ENCODE measurements around the genes CAMK2D and ARSJ.

DNA sequence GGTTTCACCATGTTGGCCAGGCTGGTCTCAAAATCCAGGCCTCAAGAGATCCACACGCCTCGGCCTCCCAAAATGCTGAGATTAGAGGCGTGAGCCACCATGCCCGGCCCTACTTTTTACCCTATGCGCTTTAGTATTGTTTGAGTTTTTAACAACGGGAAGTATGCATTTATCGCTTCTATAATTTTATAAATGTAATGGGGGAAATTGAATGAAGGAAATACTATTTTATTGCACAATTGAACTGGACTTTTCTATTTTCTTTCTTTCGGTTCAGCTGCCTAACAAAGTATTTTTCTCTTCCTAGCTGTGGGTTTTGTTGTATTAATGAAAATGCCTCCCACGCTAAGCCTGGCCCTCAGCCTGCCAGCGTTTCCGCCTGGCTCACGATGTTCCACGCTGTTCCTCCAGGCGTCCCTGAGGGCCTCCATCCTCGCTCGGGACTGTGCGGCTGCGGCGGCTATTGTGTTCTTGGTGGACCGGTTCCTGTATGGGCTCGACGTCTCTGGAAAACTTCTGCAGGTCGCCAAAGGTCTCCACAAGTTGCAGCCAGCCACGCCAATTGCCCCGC lies 104.5 kb downstream of the NEUROG2 start:
- PRO-cap: no peak
- RAMPAGE, long total RNA: no peak
- RRBS: no CpG with 5 or more reads among the region's 25 CpGs

GRCh38 chr4:112430754-112431524 lies 85.0 kb downstream of the NEUROG2 start:
- PRO-cap: no peak
- RAMPAGE, long total RNA: no peak
- RRBS: no CpG with 5 or more reads among the region's 7 CpGs

- PRO-cap: no peak
- RAMPAGE, long total RNA: no peak
- RRBS: no CpG with 5 or more reads among the region's 4 CpGs
Measured at GRCh38 chr4:112645428-112645964, 8.6 kb downstream of the LARP7 start.

DNA sequence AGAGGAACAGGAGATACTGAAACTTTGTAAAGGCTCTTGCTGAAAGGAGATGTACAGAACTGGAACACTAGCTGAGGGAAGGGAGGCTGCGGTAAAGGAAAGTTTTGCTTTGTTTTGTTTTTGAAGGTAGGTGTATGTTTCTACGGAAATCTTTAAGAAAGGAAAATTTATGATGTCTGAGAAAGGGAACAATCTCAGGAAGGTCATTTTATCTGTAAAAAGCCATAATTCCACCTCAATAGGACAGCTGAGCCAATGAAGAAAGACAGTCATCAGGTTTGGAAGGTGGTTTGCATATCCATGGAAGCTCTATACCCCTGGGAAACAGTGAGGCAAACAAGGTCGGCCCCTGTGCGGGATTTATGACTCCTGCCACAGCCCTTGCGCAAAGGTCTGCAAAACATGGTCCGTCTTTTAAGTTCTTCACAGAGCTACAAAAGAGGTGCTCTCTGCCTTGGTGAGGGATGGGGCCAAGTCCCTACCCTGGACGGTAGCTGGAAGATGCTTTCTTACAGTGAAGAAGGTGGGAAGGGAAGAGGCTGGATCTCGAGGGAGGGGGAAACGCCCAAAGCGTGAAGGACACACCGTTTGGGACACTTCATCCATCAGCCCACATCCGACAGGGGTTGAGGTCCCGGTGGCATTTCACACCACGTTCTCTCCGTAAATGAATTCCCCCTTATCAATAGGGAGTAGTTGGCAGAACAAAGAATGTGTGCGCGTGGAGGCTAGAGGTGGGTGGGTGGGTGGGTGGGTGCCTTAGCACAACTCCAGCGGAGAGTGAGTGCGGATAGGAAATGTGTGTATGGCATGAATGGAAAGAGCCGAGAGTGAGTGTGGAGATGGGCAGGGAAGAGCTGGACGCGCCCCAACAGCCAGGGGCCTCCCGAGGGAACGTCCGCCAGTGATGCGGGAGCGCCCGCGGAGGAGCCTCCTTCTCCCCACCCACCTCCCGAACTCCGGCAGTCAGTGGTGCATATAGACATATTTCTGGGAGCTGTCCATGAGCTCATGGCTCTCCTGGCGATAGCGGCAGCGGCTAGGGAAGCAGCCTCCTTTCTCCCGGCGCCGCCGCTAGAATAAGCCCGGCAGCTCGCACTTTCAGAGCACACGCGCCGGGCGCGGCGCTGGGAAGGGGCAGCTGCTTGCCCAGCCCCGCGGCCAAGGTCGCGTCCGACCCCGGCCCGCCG lies 68.2 kb downstream of the LARP7 start:
- PRO-cap: no peak
- RAMPAGE, long total RNA: no peak
- RRBS: 2% methylated on average over 4 of the region's 54 CpGs

- PRO-cap: no peak
- RAMPAGE, long total RNA: no peak
- RRBS: no CpG with 5 or more reads among the region's 3 CpGs
Measured at GRCh38 chr4:112980923-112981233, 68.6 kb upstream of the ANK2 start.

DNA sequence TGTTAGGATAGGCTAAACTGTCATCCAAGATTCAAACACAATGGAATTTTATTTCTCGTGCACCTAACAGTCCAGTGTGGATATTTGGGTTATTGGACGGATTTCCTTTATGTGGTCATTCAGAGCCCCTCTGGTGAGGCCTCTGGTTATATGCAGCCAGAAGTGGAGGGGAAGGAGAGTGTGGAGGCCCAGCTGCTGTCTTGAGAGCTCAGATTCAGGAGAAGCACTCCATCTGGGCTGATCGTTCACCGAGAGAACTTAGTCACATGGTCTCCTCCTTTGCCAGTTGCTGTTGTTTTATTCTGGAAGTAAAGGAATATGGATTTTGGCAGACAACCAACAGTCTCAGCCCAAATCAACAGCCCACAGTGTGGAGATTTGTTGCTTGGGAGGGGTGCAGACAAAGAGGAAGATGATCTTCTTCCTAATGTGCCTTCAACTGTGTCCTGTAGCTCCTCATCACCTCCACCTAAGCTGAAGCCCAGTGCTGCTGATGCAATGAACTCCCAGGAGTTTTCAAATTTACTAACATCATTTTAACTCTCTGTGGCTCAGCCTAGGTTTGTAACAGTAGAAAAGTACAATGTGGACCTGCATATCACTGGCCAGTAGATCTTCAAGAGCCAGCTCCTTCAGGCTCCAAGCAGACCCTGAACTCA lies 355.4 kb downstream of the ANK2 start:
- PRO-cap: no peak
- RAMPAGE, long total RNA: no peak
- RRBS: no CpG with 5 or more reads among the region's 4 CpGs

DNA sequence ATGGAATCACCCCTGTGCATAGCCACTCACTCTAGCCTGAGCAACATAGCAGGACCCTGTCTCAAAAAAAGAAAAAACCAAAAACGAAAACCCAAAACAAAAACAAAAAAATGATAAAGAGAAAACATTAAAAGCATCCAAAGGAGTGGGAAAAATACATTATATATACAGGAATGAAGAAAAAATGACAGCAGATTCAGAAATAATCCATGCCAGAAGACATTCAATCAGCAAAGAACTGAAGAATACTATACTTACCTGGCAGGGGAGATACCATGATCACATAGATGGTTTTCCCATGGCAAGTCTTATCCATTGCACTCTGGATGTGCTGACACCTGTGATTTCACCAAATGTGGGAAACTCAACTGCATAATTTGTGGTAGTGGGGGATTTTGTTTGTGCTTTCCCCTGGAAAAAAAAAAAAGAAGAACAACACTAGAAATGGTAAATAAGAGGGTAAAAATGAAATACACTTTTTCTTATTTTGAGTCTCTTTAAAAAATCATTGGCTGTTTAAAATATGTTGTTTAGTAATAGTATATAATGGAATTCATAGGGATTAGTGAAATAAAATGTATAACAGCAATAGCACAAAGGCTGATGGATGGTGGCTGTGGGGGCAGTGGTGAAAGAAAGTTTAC lies 341.3 kb downstream of the CAMK2D start:
- PRO-cap: no peak
- RAMPAGE, long total RNA: no peak
- RRBS: no CpG with 5 or more reads among the region's 1 CpG

DNA sequence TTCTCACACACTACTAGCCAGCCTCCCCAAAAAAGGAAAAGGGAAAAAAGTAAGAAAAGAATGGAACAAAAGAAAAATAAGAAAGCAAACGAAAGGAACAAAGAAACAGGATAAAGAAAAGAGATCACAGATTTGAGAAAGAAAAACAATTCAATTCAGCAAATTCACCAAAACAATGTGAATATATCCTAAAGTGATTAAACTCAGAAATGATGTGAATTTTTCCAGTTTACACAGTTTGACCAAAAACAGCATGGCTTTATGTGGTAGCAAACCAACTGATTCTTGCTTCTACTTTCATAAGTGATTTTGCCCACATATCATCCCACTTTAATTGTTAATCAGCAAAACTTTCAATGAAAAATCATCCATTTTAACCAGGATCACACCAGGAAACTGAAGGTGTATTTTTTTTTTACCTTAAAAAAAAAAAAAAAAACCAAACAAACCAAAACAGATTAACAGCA lies 307.8 kb downstream of the CAMK2D start:
- PRO-cap: no peak
- RAMPAGE, long total RNA: no peak
- RRBS: no CpG with 5 or more reads among the region's 1 CpG

DNA sequence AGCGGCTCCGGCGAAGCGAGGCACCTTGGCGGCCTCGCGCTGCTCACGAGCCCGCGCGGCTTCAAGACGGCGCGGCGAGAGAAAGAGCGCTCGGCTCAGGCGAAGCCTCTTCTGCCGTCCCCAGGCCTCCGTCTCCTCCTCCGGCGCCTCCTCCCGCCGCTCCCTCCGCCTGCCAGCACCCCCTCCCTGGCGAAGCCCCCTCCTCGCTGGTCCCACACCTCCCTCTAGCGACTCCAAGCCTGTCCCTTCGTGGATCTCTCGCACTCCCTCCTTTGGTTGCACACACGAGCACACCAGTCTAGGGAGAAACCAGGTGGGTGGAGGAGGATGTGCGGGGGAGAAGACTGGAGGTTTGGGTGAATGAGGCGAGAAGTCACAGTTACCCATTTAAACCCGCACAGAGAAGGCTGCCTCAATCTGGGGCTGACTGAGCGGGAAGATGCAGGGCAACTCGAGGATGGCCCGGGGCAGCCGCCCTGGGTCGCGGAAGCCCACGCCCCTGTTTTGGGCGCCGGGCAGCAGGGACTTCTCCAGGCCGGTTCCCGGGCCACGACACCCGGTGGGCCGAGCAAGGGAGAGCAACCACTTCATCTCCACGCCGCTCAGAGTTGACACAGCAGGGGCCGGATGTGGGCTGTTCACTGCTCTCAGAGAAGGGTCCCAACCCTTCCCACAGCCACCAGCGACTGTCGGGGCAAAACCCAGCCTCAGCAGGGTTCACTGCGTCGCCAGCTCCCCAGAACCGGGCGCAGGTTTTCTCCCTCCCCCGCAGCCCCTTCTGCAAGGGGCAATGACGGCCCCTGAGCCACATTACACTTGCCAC lies at the start of gene CAMK2D:
Gene CAMK2D (minus strand): TSS at position 85 of the 823 bp plus-strand sequence.
- PRO-cap: bidirectional peak, plus-strand start at position 68 of the sequence, minus-strand start at position 84 of the sequence; bidirectional peak, plus-strand start at position 415 of the sequence, minus-strand start at position 135 of the sequence
- RAMPAGE, long total RNA: no peak
- RRBS: 3% methylated on average over 15 of the region's 59 CpGs

DNA sequence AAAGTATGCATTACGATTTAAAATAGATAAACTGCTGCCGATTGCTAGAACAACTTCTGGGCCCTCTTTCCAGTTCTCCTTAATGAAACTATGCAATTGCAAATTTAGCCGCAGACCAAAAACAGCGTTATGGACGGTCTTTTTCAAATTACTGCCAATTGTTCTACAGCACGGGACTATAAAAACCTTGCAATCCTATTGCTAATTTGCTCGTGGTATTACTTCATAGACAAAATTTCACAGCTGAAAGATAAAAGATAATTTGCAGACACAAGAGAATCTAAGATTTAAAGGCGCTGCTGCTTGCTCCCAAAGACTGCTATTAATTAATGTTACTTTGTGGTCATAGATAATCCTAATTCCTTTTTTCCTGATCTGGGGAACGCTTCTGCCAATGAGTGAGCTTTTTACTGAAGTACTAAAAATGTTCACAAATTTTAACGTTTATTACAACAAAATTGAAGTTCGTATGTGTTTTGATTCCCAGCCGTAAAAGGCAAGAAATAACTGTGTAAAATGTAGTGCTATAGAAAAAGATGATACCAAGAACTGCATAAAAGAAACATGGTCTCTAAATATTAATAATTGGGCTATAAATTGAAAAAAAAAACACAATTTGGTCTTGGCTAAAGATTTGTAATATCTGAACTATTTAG lies 1.5 kb upstream of the CAMK2D start:
- PRO-cap: no peak
- RAMPAGE, long total RNA: no peak
- RRBS: no CpG with 5 or more reads among the region's 12 CpGs

- PRO-cap: no peak
- RAMPAGE, long total RNA: no peak
- RRBS: no CpG with 5 or more reads among the region's 5 CpGs
Measured at GRCh38 chr4:113845060-113845529, 83.6 kb upstream of the CAMK2D start.

DNA sequence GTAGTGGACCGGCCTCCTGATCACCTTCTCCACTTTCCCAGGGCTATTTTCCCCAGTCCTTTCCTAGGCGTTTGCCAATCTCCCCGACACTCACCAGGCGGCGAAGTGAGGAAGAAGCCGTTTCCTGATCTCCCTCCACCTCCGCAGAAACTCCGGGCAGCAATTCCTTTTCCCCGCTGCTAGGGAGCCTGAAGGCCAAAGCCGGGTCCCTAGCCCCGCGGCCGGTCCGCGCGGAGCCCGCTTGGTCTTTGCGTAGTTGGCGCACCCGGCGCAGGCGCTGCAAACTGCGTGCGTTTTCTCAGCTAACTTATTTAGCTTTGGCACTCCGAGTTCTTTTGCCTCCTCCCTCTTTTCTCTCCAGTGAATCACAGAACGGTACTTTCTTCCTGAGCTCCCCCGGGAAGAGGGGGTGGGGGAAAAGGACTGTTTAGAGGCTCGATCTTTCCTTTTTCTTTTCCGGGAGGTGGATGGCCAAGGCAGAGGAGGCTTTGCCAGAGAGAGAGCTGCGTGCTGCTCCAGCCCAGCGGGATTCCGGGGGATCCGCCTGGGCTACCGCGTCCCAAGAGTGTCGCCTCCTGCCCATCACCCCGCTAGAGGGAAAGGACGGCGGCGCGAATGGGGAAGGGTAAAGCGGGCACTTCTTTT lies at the start of gene ARSJ:
Gene ARSJ (minus strand): TSS at position 286 of the 645 bp plus-strand sequence.
- PRO-cap: bidirectional peak, plus-strand start at position 479 of the sequence, minus-strand start at position 145 of the sequence
- RAMPAGE, long total RNA: no peak
- RRBS: 3% methylated on average over 17 of the region's 42 CpGs

- PRO-cap: no peak
- RAMPAGE, long total RNA: no peak
- RRBS: no CpG with 5 or more reads among the region's 4 CpGs
Measured at GRCh38 chr4:113980007-113980209, 461 bp upstream of the ARSJ start.

DNA sequence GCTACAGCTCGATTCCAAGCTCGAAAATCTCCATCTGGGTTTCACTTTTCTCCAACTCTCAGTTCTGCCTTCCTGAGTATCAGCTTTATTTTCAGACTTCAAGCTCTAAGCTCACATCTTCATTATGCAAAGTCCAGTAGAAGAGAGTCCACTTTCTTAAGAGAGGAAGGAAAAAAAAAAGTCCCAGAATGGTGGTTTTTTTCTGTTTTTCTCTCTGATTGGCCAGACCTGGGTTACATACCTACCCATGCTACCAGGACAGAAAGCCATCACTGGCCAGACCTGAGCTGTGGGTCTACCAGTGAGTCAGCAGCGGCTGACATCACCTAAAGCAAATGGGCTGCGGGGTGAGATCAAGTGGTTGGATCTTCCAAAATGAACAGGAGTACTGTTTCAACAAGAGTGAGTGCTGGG lies 1.7 kb upstream of the NDST3 start:
- PRO-cap: no peak
- RAMPAGE, long total RNA: no peak
- RRBS: no CpG with 5 or more reads among the region's 4 CpGs

- PRO-cap: no peak
- RAMPAGE, long total RNA: no peak
- RRBS: no CpG with 5 or more reads among the region's 5 CpGs
Measured at GRCh38 chr4:118749329-118749899, 64.2 kb downstream of the METTL14 start.

- PRO-cap: no peak
- RAMPAGE, long total RNA: no peak
- RRBS: no CpG with 5 or more reads among the region's 2 CpGs
Measured at GRCh38 chr4:118810652-118811271, 25.2 kb downstream of the SEC24D start.

- PRO-cap: no peak
- RAMPAGE, long total RNA: no peak
- RRBS: 5% methylated on average over 1 of the region's 29 CpGs
Measured at GRCh38 chr4:118836269-118837069, 543 bp upstream of the SEC24D start.

DNA sequence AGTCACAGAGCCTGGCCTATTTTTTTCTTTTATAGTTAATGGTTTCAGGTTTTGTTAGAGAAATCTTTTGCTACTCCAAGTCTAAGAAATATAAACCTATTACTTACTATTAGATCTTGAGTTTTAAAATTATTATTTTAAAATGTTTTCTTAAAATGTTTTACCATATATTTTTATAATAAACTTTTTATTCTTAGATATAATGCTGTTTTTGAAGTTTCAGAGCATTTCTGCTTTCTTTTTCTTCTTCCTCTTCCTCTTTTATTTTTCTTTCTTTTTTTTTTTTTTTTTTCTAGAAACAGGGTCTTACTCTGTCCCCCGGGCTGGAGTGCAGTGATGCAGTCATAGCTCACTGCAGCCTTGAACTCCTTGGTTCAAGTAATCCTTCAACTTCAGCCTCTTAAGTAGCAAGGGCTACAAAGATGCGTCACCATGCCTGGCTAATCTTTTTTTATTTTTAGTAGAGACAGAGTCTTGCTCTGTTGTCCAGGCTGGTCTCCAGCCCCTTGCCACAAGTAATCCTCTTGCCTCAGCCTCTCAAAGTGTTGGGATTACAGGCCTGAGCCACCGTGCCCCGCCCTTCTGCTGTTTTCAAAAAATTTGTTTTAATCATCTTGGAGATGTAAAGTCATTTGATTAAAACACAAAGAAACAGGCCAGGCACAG lies 27.9 kb downstream of the SYNPO2 start:
- PRO-cap: no peak
- RAMPAGE, long total RNA: no peak
- RRBS: no CpG with 5 or more reads among the region's 4 CpGs

DNA sequence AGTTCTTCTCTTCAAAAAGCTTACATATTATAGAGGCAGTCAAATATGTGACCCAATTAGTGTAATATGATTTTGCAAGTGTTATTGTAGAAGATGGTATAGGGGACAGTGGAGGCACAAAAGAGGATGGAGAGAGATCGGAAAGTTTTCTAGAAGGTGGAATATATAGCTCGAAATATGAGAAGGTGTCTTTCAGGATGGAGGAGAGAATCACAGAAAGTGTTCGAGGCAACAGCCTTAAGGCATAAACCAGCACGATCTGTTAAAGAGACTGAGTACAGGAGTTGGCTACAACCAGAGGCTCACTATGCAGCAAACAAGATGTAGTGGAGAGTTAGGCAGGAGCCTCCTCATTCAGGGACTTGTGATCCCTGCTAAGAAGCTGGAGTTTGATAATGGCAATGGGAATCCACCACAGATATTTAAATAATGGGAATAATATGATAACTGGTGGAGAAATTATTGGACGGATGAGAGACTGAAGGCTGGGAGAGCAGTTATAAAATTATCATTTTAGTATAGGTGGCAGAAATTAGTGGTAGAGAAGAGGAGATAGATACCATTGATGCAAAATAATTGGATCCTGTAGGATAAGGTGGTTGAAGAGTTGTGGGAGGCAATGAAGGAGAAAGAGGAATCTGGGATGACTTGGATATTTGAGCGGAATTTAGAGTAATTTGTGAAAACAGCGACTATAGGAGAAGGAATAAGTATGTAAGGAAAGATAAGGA lies 31.0 kb downstream of the SYNPO2 start:
- PRO-cap: no peak
- RAMPAGE, long total RNA: no peak
- RRBS: no CpG with 5 or more reads among the region's 7 CpGs

GRCh38 chr4:119219260-119219584 lies 6.7 kb downstream of the USP53 start:
- PRO-cap: no peak
- RAMPAGE, long total RNA: no peak